Measurements from ENCODE around the genes NRSN1, TDP2 and H4C3.

DNA sequence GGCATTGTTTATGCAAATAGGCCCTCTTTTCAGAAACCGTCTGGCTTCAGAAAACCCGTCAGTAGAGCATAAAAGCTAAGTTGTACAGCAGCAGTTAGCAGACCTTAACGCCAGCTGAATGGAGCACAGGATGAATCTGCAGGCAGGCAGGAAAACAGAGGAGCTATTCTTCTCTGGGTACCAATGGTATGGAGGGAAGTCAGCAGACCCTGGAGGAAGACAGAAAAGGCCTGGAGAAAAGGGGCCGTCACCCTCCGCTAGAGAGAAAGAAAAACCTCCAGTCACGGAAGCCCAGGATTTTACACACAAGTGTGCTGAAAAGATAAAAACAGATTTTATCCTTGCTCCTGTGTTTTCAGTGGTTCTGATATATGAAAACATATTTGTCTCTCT lies 215.7 kb downstream of the HDGFL1 start:
- RRBS, 2 experiments, result no CpG with 5 or more reads among the region's 6 CpGs

DNA sequence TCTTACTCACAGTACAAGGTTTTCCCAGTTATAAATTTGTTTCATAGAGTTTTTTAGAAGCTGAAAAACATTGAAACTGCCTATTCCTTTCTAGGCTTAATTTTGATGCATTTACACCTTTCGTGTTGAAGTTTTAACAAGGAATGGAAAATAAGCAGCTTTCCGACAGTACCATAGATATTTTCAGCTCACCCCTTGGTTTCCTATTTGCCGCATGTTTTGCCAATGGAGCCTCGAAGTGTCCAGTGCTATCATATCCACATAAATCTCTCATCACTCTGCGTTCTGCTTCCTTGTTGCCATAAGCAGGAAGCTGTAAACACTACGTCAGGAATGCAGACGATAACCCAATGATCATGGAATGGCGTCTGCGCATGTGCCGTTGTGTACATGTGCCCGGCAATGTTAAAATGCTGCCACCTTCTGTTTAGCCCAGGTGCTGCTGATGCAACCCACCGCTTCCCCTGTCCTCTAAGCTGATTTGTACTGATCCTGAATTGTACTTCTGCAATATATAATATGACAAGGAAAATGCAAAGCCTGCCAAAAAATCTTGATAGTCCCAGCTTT lies 607.4 kb downstream of the HDGFL1 start:
- RRBS, 2 experiments, result no CpG with 5 or more reads among the region's 12 CpGs

DNA sequence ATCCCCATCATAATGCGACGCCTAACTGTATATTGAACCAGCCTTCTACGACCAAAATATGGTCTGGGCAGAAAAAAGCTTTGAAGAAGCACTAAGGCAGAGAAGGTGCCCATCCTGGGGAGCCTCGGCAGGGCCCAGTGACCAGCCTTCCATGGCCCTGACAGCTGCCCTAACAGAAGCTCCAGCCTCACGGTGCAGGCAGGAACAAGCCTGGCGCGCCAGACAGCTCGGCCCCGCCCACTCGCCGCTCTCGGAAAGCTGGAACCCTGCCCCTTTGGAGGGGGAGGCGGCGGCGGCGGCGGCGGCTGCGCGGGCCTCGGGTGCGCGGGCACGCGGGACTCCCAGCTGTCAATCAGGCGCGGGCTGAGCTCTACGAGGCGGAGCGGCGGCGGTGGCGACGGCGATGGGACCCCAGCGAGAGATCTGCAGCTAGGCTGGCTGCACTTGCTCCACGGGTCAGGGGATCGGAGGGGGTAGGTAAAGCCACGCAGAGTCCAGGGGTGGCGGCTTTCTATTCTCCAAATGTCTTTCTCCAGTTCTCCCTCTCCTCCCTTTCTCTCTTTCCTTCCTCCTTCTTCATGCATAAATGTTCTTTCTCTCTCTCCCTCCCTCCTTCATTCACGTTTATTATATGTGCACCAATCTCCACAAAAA lies at the start of gene NRSN1:
Gene NRSN1, plus strand, starts transcription at position 348 of the 654 bp plus-strand sequence.
- RRBS, 2 experiments, result no CpG with 5 or more reads among the region's 41 CpGs

GRCh38 chr6:24401461-24402043 lies 1.2 kb upstream of the MRS2 start:
- RRBS, 2 experiments, result no CpG with 5 or more reads among the region's 6 CpGs

DNA sequence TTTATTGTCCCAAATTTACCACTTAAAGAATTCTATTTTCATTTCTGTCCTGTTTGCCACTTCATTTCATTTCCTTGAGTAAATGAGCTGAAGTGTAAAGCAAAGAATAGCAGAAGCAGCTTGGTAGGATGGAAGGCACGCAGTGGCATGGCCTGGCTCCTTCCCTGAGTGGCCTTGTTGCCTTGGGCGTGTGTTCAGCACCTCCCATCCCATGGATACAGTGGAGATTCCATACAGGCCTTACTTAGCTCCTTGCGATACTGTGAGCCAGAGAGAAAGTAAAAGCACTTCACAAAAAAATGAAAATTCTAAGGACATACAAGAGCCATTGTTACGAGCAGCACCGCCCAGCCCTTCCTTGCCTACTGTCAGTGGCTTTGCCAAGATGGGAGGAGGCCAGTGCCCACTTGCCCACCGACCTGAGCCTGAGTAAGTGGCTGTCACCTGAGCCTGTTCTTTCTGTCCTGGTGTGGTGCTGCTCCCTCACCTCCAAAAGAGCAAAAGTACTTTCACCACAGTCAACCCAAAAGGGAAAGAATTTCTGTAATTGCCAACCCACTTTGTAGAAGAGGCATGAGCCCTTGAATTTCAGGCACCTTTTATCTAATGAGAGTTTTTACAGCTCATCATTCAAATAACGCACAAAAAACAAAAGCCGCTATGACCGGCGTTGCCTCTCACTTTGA lies 39.7 kb downstream of the ALDH5A1 start:
- RRBS, 2 experiments, result no CpG with 5 or more reads among the region's 10 CpGs

- RRBS, 2 experiments, result under 1 to 1% methylated on average over 24 of the region's 84 CpGs
Measured at GRCh38 chr6:24666030-24667258, at the start of gene TDP2. TSS of gene TDP2 (minus strand) at chr6:24666899.

- RRBS, 2 experiments, result no CpG with 5 or more reads among the region's 5 CpGs
Measured at GRCh38 chr6:24918739-24919447, 16.9 kb downstream of the RIPOR2 start.

DNA sequence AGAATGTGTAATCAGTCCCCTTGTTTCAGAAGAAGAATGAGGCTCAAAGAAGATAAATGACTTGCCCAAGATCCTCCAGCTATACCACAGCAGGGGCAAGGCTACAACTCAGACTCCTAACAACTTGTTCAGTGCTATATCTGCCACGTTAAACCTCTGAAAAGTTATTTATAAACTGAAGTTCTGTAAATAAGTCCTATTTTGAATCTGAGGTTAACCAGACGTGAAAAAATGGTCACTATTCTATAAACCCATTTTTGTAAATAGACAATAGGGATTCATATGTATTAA lies 2.9 kb downstream of the RIPOR2 start:
- RRBS, 2 experiments, result no CpG with 5 or more reads among the region's 2 CpGs

DNA sequence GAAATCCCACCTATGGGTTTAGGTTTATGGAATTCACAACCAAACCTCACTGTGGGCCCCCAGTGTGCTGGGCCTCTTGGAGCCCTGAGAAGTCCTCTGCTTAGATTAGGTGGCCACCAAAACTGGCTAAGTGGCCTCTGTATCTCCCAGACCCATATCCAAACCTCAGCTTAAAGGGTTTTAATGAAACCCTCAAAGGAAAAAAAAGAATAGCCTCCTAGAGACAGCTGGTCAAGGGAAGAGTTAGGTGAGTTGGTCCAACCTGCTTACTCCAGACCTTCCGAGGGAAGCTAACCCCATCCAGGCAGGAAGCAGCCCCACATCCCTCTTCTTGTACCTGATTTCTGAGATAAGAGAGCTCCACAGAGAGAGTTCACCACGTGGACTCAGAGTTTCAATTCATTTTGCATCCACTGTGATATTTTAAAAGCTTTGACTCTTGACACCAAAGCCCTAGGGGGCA lies 55.9 kb upstream of the RIPOR2 start:
- RRBS, 2 experiments, result no CpG with 5 or more reads among the region's 2 CpGs

DNA sequence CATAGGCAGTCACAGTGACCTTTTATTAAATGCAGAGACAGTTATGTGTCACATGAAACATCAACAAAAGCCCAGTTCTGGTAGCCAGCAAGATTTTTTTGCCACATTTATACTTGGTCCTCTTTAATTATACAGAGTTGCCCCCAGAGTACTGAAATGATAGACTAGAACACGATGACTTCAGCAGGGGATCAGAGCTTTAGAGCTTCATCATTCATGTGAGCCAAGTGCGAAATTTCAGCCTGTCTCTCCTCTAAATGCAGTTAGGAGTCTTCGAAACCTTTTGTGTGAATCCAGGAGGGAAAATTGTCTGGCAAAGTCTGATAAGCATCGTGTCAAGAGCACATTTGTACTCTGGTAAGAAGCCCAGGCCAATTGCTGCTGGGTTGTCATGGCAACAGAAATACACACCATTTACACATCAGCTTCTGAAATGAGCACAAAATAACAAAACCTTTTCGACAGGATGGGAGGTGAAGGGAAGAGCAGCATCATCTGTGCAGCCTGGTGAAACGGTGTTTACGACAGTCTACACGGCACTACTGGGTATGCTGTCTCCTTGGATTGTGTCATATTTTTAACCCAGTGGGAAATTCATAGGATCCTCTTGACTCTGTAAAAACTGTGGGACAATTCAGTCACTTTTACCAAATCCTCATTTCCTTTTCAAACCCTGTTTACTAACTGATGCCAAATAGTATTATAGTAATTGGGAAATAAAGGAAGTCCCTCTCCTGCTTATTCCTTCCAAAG lies 79.4 kb upstream of the RIPOR2 start:
- RRBS, 2 experiments, result no CpG with 5 or more reads among the region's 8 CpGs

DNA sequence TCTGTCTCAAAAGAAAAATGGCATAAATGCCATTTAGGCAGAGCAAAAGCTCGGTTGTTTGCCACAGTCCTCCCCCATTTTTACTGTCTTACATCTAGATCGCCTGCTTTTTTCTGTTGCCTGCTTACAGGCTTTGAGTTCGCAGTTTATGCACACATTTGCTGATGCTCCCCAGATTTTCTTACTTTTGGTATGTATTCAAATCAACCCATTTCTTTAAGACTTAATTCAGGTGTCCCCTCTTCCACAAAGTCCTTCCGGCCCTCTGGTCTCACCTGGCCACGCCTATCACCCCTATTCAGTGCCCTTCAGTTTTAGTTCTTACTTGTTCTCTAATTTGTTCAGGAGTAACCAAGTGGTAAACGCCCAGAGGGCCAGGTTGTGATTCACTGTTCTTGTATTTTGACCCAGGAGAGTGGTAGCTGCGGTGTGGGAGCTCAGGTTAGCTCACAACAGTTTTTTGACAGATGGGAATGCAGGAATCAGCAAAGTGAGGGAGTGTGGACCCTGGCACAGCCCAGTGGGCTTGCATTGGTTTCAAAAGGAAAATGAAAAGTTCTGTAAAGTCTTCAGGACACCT lies 81.6 kb upstream of the RIPOR2 start:
- RRBS, 2 experiments, result no CpG with 5 or more reads among the region's 7 CpGs

DNA sequence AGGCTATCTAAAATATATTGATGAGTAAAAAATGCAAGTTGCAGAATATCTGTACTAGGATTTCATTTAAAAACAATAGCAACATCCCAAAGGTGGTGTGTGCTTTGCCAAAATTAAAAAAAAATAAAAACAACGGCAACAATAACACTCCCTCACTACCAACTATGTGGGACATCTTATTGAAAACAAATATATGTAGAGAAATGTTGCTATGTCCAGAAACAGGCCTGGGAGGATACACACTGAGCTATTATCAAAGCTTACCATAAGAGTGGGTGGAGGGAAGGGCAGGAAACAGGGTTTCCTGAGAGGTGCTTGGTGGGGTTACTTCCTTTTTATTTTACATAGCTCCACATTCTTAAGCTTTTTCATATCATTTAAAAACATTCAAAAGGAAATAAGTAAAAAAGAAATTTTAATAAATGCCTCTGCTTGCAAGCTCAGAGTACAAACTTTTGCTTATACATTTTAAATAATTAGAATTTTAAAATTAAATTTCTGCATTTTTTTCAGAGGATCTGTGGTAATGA lies 150.0 kb upstream of the RIPOR2 start:
- RRBS, 2 experiments, result no CpG with 5 or more reads among the region's 1 CpG

DNA sequence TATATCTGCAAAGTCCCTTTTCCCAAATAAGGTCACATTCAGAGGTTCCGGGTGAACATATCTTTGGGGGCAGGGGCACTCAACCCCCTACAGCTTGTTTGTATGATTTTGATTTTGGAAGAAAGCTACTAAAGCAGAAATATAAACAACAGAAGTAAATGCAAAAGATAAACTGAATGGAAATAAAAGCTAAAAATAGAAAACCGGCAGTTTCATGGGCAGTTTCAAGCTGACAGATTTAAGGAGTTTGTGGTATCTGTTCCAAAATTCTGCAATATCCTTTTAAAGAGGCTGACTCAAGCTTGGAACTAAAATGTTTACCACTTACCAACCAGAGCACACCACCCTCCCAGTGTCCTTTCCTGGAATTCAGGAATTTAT lies 100.0 kb upstream of the CARMIL1 start:
- RRBS, 2 experiments, result no CpG with 5 or more reads among the region's 2 CpGs

GRCh38 chr6:25835404-25835970 lies 3.6 kb upstream of the SLC17A1 start:
- RRBS, 2 experiments, result no CpG with 5 or more reads among the region's 1 CpG

DNA sequence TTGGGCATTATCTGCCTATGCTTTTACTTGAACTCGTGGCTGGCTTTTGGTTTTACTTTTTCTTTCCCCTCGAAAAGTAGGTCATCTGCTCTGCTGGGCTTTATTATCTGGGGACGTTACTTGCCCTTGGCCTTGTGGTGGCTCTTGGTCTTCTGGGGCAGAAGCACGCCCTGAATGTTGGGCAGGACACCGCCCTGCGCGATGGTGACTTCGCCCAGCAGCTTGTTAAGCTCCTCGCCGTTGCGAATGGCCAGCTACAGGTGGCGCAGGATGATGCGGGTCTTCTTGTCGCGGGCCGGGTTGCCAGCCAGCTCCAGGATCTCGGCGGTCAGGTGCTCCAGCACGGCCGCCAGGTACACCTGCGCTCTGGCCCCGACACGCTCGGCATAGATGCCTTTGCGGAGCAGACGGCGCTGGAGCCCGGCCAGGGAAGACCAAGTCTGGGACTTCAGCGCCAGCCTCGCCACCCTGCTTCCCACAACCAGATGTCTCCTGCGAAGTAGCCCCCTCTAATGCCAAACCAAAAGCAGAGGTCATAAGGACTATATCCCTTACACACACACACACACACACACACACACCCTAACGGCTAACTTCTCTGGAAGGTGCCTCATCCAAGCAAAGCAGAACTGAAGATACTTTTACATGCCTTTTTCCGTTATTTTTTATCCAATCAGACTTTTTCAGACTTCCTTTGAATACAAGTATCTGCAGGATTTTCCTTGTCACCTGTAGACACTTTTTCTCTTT lies 8.0 kb upstream of the SLC17A3 start:
- RRBS, 2 experiments, result 95% methylated on average over 4 of the region's 33 CpGs; no CpG with 5 or more reads in 1 of the 2 experiments

- RRBS, 2 experiments, result no CpG with 5 or more reads among the region's 3 CpGs
Measured at GRCh38 chr6:25927565-25928458, 2.7 kb downstream of the SLC17A2 start.

GRCh38 chr6:25971006-25971614 lies 8.5 kb downstream of the TRIM38 start:
- RRBS, 2 experiments, result no CpG with 5 or more reads among the region's 1 CpG

GRCh38 chr6:26027878-26029086 lies 1.2 kb upstream of the H4C2 start:
- RRBS, 2 experiments, result no CpG with 5 or more reads among the region's 17 CpGs

DNA sequence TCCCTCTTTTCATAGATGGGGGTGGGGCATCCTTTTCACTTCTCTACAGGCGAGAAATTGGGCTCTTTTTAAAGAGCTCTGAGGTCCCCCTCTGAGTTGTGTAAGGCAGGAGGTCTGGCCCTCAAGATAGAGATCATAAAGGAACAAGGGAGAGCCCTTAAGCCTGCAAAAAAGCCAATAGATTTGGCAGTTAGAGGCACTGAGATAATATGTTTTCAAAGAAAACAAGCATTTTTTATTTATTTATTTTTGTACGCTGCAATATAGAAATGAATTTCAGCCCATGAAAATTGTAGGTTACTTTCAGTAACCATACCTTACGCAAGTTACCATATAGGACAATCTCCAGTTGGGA lies 830 bp upstream of the H1-2 start:
- RRBS, 2 experiments, result no CpG with 5 or more reads among the region's 3 CpGs

DNA sequence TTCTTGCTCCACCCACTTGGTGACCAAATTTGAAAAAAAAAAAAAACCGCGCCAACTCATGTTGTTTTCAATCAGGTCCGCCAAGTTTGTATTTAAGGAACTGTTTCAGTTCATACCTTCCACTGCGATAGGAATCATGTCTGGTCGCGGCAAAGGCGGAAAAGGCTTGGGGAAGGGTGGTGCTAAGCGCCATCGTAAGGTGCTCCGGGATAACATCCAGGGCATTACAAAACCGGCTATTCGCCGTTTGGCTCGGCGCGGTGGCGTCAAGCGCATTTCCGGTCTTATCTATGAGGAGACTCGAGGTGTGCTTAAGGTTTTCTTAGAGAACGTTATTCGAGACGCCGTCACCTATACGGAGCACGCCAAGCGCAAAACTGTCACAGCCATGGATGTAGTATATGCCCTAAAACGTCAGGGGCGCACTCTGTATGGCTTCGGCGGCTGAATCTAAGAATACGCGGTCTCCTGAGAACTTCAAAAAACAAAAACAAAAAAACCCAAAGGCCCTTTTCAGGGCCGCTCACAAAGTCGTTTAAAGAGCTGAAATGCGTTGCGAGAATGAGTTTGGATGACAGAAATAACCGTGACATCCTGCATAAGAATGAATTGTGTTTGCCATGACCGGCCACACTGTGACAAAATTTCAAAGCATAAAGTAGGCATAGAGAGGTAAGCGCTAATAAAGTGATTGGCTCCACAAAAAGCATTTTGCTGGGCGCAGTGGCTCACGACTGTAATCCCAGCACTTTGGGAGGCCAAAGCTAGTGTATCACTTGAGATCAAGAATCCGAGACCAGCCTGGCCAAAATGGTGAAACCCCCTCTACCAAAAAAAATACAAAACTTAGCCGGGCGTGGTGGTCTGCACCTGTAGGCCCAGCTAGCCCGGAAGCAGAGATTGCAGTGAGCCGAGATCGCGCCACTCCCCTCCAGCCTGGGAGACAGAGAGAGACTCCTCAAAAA lies at the start of gene H4C3:
Gene H4C3, plus strand, starts transcription at position 122 of the 965 bp plus-strand sequence.
- RRBS, 2 experiments, result 1% methylated on average over 9 of the region's 49 CpGs